Left common carotid artery plus branches (tissue), 1 donor: ENCODE data around the genes WNK4, RND2, NAGS and TMEM101.

GRCh38 chr17:42632842-42633586 is 23.5 kb downstream of the TUBG1 start:
- PRO-cap = no peak

GRCh38 chr17:42669798-42670534 is 6.8 kb downstream of the PLEKHH3 start:
- PRO-cap = no peak

DNA sequence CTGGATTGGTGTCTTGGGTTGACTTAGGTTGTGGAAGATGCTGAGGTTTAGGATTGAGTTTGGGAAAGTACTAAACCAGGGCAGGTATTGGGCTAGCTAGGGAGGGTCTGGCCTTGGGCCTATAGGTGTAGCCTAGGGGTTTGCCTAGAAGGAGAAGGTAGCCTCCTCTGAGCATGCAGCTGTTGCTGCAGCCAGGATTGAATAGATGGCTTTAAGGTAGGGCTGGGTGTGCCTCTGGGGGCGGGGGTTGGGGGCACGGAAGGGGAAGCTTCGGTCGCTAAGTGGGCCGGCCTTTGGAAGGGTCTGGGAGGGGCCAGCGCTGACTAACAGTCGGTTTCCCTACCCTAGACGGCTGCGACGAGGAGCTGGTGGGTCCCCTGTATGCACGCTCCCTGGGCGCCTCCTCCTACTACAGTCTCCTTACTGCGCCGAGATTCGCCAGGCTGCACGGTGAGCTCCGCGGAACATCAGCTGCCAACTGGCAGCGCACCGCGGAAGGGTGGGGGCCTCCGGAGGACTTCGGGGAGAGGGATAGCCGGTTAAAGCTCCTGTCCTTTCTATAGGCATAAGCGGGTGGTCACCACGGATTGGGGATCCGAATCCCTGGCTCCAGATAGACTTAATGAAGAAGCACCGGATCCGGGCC is 1.3 kb downstream of the CNTNAP1 start:
- PRO-cap = no peak

GRCh38 chr17:42749642-42750016 is 4.8 kb upstream of the EZH1 start:
- PRO-cap = no peak

DNA sequence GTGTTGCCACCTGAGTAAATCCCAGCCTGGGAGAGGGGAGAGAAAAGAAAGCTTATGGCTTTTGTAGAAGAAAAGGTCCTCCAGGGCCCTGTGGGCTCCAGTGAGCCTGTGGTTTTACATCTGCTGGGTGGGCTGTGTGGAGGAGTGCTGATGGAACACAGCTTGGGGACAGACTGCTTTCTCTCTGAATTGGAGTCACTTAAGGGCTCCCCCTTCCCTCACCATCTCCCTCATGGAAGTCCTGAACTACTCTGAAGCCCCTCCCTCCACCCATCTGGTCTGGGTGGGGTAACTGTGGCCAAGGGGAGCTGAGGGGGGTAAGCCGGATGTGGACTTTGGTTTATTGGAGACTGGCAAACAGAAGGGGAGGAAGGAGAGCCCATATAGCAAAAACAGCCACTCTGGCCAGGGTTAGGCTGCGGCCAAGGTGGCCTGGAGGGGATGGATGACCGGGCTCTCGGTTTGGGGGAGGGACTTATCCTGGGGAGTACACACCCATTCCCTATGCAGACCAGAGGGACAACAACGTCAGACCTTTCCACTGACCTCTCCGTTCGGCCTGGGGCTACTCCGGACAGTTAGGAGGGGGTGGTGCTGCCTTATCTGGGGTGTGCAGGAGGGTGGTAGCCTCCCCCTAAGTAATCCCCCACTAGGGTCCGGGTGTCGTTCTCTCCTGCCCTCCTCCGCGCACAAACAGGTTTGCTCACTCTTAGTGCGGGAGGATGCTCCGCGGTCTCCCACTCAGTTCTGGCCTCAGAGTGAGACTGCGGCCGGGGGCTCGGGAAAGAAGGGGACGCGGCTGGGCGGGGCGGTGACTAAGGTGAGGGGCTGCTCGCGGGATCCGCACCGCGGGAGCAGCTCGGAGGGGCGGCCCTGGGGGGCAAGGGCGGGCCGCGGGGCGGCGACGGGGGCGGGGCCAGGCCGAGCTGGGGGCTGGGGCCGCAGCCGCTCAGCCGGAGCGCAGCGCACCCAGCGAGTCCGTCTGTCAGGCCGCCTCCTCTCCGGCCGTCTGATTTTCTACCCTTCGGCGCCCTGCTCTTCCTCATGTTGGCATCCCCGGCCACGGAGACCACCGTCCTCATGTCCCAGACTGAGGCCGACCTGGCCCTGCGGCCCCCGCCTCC is at the start of gene WNK4:
TSS of gene WNK4 (plus strand) at position 956 of the 1,124 bp plus-strand sequence.
- PRO-cap = no peak

DNA sequence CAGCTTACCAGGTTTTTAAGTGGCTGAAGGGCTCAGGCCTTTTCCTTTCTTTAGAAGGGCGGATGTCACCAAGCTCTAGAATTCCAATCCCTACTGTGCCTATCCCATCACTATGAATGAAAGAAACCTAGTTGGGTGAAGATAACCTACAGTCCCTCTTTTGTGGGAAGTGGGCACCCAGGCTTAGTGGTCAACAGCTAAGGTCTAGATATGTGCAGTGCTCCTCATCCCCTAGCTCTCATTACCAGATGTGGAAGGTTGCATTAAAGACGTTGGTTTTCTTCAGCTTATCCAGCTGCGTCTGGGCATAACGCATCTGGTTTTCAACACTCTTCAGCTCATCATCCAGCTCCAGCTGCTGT is 8.4 kb downstream of the BECN1 start:
- PRO-cap = no peak

DNA sequence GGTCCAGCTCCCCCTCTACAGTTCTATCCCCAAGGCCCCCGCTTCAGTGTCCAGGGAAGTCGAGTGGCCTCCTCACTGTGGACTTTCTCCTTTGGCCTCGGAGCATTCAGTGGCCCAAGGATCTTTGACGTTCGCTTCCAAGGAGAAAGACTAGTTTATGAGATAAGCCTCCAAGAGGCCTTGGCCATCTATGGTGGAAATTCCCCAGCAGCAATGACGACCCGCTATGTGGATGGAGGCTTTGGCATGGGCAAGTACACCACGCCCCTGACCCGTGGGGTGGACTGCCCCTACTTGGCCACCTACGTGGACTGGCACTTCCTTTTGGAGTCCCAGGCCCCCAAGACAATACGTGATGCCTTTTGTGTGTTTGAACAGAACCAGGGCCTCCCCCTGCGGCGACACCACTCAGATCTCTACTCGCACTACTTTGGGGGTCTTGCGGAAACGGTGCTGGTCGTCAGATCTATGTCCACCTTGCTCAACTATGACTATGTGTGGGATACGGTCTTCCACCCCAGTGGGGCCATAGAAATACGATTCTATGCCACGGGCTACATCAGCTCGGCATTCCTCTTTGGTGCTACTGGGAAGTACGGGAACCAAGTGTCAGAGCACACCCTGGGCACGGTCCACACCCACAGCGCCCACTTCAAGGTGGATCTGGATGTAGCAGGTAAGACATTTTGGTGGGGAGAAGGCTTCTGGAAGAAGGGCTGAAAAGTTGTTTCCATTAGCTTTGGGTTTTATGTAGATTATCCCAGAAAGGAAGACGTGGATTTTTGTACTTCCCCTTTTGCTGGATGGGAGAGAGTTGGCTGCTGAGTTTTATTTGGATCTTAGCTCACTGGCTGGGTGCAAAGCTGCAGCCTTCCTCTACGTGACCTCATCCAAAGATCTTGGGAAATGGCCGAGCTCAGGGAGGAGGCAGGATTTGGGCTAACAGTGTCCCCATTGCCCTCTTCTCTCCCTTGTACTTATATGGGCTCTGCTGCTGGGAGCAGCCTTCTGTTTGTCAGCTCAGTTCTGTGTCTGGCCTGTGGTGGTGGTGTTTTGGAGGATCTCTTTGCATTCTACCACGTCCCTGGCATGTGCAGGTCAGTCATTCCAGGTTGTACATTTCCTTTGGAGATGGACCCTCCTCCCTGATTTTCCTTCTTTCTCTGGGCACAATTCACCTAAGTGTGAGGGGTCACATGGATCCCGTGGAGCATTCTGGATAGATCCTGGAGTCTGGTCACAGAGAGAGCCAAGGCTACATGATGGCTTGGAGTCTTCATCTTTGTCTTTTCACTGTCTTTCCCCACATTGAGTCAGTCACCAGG is 1.7 kb downstream of the AOC3 start:
- PRO-cap = bidirectional peak, plus-strand start at position 322 of the sequence, minus-strand start at position 215 of the sequence

DNA sequence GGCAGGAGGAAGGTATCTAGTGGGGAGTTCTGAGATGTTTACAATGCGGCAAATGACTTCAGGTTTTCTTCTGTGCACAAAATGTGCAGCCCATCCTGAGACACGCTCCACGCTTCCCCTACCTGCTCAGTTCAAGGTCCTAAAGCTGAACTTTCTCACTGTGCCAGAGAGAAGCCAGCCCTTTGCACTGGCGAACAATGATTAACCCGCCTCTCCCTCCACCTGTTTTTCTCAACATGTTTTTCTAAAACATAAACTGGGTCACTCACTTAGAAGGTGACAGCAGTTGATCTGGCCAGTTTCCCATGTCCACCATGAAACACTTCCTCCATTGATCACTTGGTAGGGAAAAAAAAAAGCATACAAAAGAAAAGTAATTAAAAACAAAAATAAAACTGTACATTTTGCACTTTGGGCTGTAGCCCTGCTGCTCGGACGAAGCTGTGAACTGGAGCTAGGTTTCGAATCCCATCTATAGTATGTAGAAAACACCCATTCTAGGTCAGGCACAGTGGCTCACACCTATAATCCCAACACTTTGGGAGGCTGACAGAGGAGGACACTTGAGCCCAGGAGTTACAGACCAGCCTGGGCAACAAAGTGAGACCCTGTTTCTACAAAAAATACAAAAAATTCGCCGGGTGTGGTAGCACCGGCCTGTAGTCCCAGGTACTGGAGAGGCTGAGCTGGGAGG is 6.2 kb upstream of the G6PC1 start:
- PRO-cap = no peak

- PRO-cap = bidirectional peak, plus-strand start at chr17:43025255, minus-strand start at chr17:43025122
These were observed at the start of gene RND2 for GRCh38 chr17:43024975-43025673. Gene RND2, plus strand, starts transcription at chr17:43025231.

GRCh38 chr17:43169404-43169804 is 1.6 kb upstream of the NBR1 start:
- PRO-cap = no peak

- PRO-cap = no peak
These were observed 1.1 kb downstream of the TMEM106A start for GRCh38 chr17:43212531-43213345.

GRCh38 chr17:43239417-43239795 is 11.0 kb upstream of the CCDC200 start:
- PRO-cap = no peak

- PRO-cap = no peak
These were observed 40.9 kb upstream of the MEOX1 start for GRCh38 chr17:43702613-43703054.

GRCh38 chr17:43778123-43778544 is 643 bp downstream of the DUSP3 start:
- PRO-cap = bidirectional peak, plus-strand start at chr17:43778513, minus-strand start at chr17:43778294

DNA sequence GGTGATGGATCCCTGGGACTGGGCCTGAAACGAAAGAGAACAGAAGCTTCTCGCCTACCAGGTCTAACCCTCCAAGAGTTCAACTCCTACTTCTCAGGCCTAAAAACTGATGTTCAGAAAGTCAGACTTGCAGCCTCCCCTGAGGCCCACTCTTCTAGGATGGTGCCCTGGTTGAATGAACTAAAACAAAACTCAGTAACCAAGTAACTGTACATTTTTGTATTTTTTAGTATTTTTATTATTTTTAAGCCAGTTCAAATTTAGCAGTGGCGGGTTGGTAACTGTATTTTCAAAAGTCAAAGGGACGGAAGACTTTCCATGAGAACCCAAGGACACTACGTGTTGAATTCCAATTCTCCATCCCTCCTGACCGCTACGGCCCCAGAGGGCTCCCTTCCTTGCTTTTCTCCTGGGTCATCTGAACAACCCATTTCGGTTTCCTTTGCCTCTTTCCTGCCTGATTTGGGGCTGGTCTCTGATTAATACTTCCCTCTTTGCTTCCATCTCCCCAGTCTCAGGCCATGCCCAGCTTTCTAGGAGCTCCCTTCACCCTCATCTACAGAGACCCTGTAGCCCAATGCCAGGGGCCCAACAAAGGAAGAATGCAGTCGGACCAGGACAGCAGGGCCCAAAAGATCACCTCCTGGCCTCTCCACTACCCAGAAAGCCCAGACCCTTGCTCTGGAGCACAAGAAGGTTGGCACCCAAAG is 8.8 kb downstream of the MPP3 start:
- PRO-cap = no peak

GRCh38 chr17:43908070-43908720 is 859 bp upstream of the MPP2 start:
- PRO-cap = unidirectional peak, plus-strand start at chr17:43908317

DNA sequence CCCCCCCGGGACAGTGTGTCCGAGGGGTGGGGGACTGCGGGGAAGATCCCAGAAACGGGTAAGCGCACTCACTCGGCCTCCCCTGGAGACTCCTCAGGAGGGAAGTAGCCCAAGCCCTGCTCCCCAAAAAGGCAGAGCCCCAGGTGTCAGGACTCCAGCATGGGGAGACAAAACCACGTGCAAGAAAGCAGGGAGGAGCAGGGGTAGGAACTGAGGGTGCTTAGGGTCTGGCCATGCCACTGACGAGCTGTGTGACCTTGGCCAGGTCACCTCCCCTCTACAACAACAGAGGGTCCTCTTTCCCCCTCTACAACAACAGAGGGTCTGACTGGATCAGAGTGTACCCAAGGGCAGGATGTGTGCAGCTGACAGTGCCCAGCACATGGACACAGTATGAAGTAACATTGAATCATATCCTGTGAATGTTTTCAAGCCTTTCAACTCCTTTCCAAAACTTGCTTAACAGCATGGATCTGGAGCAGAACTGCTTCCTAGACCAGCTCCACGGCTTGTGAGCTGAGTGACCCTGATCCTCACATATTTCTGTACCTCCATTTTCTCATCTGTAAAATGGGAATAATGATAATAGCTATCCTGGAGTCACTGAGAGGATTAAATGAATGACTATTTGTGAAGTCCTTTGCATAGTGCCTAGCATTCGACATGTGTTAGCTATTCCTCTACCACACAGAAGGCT is 2.1 kb upstream of the NAGS start:
- PRO-cap = no peak

- PRO-cap = no peak
These were observed at the start of gene NAGS for GRCh38 chr17:44004218-44004791. Gene NAGS, plus strand, starts transcription at chr17:44004622.

DNA sequence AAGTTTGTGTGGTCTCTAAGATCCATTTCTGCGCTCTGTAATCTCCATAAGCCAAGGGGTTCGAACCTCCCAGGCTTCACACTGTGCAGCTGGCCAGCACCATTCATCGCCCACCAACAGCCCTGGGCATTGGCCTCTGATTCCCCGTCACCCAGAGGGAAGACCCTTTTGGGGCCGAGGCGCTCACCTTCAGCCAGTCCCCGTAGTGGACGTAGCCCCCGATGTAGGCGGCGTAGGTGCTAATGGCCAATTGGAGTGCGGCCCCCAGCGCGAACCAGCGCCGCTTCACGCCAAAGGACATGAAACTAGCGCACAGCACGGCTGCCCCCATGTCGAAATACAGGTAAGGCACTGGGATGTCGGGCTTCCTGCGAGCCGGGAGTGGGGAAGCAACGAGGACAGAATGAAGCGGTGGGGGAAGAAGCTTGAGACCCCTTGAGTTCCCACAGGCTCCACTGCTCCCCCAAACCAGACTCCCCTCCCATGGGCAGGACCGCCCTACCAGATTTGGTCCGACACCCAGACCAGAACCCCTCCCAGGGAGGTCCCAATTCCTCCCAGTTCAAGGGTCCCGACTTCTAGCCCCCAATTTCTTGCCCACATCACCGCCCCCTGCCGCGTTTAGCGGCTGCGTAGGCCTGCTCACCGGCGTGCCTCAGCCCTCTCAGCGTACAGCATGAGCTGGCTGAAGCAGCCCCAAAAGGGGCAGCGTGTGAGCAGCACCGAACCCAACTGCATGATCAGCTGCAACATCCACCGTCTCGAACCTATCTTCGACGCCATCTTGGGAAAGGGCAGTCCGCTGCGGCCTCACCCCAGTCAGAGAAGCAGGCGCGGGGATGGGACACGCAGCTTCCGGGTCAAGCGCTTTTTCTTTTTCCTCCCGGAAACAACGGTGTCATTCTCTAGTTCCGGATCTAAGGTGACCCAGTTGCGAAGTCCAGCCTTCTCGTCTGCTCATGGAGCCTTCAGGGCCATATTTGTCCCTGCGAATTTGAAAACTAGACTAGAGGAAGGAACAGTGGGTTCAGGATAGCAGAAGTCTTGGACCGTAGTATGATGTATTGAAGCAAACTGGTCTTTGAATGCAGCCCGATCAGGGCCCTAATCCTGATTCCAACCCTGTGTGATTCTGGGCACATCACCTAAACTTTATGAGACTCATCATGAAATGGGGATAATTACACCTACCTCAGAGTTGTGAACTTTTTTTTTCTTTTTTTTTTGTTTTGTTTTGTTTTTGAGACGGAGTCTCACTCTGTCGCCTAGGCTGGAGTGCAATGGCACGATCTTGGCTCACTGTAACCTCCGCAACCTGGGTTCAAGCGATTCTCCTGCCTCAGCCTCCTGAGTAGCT is at the start of gene TMEM101:
TSS of gene TMEM101 (minus strand) at position 794 of the 1,357 bp plus-strand sequence.
- PRO-cap = unidirectional peak, minus-strand start at position 763 of the sequence

- PRO-cap = no peak
These were observed 8.0 kb downstream of the G6PC3 start for GRCh38 chr17:44078437-44079029.